Cardiac septum (tissue), 1 donor: ENCODE data around the genes TMEM167B and PSRC1.

DNA sequence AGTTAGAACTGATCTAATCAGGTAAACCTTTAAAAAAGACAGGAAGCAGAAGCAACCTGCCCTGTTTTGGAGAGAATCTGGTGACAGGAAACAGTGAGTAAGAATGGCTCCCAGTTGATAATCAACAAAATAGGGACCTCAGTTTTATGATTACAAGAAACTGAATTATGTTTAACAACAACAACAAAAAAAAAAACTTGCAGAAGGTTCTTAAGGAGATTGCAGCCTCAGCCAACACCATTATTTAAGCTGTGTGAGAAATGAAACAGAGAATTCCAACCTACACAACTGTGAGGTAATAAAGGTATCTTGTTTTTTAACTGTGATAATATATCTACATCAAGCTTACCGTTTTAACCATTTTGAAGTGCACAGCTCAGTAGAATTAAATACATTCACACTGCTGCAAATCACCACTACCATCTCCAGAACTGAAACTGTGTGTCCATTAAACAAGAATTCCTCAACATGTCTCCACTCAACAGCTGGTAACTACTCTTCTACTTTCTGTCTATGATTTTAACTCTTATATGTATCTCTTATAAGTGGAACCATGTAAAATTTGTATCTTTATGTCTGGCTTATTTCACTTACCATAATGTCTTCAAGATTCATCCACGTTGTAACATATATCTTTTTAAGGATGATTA, 608.6 kb upstream of the PRMT6 start:
- PRO-cap: no peak

- PRO-cap: no peak
Observed at GRCh38 chr1:107326792-107327555, 186.1 kb downstream of the NTNG1 start.

DNA sequence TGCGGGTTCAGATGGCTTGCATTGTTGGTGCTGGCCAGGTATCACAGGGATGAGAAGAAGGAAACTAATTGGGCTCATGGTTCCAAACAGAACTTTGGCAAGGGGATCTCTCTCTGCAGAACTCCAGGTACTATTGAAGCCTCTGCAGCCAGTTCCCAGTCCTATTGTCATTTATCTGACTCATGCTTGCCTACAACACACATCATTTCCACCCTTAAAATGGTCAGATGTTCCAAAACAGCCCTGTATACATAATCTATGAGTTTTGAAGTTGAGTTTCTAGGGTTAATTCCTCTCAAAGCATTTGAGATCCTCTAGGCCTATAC, 88.6 kb upstream of the VAV3 start:
- PRO-cap: unidirectional peak, minus-strand start at position 135 of the sequence

DNA sequence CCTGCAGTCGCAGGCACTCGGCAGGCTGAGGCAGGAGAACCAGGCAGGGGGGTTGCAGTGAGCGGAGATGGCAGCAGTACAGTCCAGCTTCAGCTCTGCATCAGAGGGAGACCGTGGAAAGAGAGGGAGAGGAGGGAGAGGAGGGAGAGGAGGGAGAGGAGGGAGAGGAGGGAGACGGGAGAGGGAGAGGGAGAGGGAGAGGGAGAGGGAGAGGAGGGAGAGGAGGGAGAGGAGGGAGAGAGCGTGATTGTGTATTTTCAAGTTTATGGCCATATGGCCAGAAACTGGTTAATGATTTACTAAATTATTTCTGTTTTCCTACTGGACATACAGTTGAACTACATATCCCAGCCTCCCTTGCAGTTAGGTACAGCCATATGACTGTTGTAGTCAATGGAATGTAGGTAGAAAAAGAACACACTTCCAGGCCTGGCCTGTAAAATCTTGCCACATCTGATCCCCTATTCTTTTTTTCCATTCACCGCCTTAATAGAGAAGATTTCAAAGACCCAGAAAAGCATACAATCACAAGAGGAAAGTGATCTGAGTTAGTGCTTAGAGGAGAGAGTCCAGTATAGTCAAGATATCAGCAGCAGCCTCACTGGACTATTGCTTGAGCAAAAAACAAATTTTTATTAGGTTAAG, 23.1 kb upstream of the EEIG2 start:
- PRO-cap: no peak

DNA sequence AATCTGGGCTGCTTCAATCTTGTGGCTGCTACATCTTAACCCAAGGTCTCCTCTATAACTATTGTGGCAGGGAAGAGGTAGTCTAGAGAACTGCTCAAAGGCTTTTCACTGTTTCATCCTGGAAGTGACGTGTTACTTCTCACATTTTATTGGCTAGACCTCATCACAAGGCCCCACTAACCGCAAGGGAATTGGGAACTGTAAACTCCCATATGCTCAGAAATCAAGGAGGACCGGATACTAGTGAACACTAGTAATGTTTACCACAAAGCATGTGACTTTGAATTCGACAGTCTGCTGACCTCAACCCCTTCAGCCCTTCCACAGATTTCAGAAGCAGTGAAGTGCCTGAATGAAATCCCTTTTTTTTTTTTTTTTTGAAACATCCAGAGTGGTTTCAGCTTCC, 3.4 kb upstream of the EEIG2 start:
- PRO-cap: bidirectional peak, plus-strand start at position 219 of the sequence, minus-strand start at position 60 of the sequence

DNA sequence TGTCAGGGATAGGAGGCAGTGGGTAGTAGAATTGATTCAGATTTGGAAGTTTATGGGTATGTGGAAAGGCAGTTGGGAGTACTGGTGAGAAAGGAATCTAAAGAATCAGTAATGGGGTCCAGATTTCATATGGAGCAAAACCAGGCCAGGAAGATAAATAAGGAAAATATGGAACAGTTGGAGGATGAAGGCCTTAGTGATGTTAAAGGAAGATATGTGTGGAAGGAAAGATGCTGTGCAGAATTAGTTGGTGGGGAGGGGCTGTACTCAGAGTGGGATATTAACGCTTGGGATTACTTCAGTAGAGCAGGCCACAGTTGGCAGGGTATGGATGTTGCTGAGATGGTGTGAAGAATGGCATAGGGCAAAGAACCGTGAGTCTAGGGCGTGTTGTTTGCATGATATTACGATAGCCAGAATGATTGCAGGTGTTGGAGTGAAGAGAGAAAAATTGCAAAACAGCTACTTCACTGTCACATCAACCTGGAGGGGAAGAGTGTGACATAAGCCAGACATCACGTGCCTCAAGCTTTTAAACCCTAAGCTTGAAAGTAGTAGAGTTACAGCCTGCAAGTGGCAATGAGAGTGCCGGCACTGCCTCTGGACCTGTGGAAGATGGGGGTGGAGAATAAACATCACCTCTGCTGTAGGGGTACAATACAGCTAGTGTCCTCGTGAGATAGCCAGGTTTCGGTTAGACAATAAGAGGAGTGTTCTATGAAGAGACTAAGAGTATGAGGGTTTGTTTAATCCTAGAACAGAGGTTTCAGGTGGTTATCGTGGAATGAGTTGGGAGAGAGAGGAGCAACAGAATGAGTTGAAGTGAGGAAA, 11.0 kb downstream of the EEIG2 start:
- PRO-cap: no peak

DNA sequence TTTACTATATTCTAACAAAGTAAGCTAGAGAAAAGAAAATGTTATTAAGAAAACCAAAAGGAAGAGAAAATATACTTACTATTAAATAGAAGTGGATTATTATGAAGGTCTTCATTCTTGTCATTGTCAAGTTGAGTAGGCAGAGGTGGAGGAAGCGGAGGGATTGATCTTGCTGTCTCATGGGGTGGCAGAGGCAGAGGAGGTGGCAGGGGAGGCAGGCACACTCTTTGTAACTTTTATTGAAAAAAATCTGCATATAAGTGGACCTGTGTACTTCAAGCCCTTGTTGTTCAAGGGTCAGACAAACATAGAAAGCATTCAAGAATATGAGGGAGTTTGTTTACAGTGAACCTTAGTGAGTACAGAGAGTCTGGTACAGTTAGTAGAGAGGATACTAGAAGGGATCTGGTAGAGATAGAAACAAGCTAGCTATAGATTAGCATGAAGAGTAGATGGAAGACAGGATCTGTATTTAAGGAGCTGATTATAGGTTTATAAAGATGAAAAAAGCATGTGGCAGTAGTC, 22.7 kb downstream of the STXBP3 start:
- PRO-cap: no peak

DNA sequence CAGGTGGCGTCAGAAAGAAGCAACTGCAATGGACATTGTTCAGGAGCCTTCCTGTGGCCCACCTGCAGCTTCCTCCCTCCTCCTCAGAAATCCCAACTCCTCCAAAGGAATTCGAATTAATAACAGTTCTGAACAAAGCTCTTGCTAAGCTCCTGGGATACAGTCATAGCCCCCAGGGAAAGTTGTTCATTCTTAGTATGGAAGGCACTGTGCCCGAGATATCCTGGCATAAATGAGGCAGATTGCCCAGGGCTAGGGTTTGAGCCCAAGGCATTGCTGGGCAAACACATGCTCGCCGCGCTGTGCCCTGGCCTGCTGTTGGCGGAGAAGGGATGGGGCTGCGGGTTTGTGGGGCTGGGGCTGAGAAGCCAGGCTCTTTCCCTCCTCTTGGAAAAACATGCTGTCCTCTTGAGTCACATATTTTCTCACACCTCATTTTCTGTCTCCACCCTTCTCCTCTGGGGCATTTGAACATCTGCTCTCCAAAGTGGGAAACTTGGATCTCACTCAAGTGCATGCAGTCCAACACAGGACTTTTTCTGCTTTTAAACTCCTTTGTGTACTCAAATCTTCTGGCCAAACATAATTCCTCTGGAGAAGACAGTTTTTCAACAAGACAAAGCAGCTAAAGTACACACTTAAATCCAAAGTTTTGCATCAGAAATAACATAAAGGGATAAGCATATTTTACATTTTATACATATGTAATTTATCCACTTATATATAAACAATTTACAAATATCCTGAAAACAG, 28.4 kb downstream of the AKNAD1 start:
- PRO-cap: no peak

- PRO-cap: unidirectional peak, minus-strand start at chr1:108830630; bidirectional peak, plus-strand start at chr1:108830669, minus-strand start at chr1:108830630
Observed at GRCh38 chr1:108830278-108831095, 26.4 kb downstream of the AKNAD1 start.

DNA sequence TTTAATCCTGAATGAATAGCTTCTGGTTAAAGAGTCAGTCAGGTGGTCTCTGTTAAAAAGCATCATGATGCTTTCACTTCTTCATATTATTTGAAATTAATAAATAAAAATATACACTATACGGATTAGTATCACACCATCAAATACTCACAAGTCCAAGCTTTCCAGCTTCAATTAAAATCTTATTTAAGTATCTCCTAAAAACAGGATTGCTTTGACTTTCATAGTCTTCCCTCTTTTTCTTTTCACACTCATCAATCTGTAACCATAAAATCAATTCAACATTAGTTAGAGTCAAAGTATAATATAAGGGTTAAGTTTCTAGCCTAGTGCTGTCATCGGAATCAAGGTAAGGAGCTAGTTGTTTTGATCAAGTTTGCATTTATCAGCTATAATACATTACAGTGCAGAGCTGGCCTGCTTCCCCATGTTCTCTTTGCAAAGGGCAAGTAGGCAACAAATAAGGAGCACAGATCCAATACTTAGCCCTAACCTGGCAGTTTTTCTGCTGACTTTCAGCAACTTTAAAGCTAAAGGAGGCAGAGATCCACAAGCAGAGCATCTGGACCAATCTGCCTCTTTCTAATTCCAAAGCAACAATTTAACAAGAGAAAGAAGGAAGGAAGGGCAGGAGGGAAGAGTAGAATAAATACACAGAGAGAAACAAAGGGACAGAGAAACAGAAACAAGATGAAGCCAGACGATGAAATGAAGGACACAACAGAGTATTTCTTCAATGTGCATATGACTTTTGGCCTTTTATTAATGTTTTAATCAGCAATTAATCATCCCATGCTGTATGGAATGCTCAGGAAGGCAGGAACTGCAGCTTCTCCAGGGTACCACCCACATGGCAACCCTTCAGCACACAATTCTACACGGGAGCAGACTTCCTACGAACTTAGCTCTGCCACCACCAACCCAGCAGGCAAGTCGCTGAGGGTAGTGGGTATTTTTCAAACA, 15.5 kb downstream of the CLCC1 start:
- PRO-cap: no peak

GRCh38 chr1:109090481-109091511, at the start of gene TMEM167B:
TSS of gene TMEM167B (plus strand) at chr1:109090764.
- PRO-cap: bidirectional peak, plus-strand start at chr1:109090773, minus-strand start at chr1:109090619; bidirectional peak, plus-strand start at chr1:109091190, minus-strand start at chr1:109090891

- PRO-cap: no peak
Observed at GRCh38 chr1:109115940-109116332, 2.0 kb downstream of the ELAPOR1 start.

DNA sequence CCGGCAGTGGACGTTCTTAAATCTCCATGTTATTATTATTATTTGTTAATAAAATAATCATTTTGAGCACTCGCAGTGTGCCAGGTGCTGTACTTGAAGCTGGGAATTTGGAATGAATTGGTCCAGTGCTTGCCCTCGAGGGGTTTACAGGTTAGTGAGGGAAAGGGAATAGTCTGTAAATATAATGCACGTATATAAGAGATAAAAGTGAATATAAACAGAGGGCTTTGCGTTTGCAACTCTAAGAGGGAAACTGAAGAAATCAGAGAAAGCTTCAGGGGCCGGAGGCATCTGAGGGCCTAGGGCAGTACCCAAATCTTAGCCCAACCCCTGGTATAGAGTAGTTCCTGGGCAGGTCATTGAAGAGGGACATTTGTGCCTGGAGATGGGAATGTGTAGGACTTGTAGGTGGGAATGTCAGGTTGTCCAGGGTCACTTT, 17.6 kb downstream of the ELAPOR1 start:
- PRO-cap: no peak

- PRO-cap: no peak
Observed at GRCh38 chr1:109131951-109132650, 18.2 kb downstream of the ELAPOR1 start.

- PRO-cap: no peak
Observed at GRCh38 chr1:109249880-109250651, 727 bp downstream of the CELSR2 start.

DNA sequence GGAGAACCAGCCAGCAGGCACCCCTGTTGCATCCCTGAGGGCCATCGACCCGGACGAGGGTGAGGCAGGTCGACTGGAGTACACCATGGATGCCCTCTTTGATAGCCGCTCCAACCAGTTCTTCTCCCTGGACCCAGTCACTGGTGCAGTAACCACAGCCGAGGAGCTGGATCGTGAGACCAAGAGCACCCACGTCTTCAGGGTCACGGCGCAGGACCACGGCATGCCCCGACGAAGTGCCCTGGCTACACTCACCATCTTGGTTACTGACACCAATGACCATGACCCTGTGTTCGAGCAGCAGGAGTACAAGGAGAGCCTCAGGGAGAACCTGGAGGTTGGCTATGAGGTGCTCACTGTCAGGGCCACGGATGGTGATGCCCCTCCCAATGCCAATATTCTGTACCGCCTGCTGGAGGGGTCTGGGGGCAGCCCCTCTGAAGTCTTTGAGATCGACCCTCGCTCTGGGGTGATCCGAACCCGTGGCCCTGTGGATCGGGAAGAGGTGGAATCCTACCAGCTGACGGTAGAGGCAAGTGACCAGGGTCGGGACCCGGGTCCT, 1.4 kb downstream of the CELSR2 start:
- PRO-cap: no peak

- PRO-cap: unidirectional peak, minus-strand start at chr1:109277511
Observed at GRCh38 chr1:109277394-109278159, 5.4 kb downstream of the PSRC1 start.

DNA sequence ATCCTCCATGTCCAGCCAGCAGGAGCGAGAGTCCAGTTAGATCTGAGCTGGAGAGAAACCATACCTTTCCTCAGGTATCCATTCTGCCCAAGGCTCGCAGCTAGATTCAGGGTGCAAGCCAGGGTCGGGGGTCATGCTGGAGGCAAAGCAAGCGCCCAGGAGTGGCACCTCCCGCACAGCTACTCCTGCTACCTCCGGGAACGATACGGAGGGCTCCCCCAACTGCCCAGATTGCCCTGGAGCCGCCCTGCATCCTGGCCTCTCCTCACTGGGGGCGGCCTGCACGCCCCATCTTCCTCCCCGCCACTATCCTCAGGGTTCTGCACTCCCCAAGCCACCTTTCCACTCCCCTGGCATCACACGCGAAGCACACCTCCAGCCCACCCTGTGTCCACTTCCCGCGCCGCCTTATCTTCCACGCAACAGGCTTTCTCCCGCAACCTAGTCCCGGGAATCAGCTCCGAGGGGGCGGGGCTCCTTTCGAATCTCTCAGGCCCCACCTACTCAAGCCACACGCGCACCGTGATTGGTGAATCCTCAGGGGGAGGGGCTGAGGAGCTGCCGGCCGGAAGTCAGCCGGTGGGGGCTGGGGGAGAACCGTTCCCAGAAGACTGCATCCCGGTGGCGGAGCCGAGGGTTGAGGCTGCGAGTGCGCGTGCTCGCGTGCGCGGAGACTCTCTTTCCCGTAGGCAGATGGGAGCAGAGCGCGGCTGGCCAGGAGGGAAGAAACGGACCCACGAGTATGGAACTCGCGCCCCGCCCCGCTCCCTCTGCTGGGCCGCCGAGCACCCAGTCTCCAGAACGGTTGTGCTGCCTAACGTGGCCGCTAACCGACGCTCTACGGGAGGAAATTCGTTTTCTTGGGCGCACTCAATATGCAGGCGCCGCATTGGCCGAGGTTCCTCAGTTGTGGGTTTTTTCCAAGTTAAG, at the start of gene PSRC1:
Gene PSRC1, minus strand, starts transcription at position 456 of the 930 bp plus-strand sequence.
- PRO-cap: bidirectional peak, plus-strand start at position 616 of the sequence, minus-strand start at position 424 of the sequence; unidirectional peak, plus-strand start at position 799 of the sequence

DNA sequence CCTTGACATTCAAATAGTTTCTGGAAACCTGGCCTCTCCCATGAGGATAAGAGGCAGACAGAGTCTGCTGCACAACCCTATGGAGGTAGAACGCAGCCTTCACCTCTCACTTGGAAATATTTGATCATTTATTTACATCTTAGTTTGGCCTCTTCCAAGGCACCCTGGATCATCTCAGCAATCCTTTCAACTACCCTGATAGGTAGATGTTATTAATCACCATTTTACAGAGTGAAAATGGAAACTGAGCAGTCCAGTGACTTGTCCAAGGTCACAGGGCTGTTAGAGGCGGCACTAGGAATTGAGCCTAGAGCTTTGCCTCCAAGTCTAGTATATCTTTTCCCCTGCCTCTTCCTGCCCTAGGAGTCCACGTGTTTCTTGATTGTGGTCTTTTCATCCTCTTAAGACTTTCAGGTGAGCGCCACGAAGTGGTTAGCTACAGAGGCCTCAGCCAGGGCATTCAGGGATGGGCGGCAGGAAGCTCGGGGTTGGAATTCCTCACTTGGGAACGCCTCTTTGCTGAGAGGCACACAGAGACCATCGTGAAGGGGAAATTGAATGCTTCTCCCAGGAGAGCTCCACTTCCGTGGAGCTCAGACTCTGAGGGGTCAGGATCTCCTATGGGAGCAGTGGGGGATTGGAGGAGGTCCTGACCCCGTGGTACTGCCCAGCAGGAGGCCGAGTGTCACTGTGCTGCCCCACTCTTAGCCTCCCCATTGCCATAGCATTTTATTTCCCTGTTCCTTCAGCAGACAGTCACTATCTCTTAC, 903 bp downstream of the MYBPHL start:
- PRO-cap: no peak

GRCh38 chr1:109309549-109310852, 3.2 kb upstream of the MYBPHL start:
- PRO-cap: no peak